ENCODE measurements around the gene METAP2.

- PRO-cap = no peak
- RAMPAGE, long total RNA, 4 experiments = no peak in any of the 4 experiments
These were observed 106.2 kb downstream of the PLXNC1 start for GRCh38 chr12:94254403-94255230.

GRCh38 chr12:94560552-94561472, 89.5 kb downstream of the TMCC3 start:
- PRO-cap = bidirectional peak, plus-strand start at chr12:94561119, minus-strand start at chr12:94560980
- RAMPAGE, long total RNA, 4 experiments = no peak in any of the 4 experiments

- PRO-cap = no peak
- RAMPAGE, long total RNA, 4 experiments = no peak in any of the 4 experiments
These were observed 36.2 kb downstream of the TMCC3 start for GRCh38 chr12:94614248-94614538.

- PRO-cap = unidirectional peak, minus-strand start at chr12:94621890
- RAMPAGE, long total RNA, 4 experiments = no peak in any of the 4 experiments
These were observed 28.7 kb downstream of the TMCC3 start for GRCh38 chr12:94621649-94622159.

- PRO-cap = unidirectional peak, minus-strand start at chr12:94816029
- RAMPAGE, long total RNA, 4 experiments = no peak in any of the 4 experiments
These were observed 165.5 kb upstream of the TMCC3 start for GRCh38 chr12:94815834-94816321.

DNA sequence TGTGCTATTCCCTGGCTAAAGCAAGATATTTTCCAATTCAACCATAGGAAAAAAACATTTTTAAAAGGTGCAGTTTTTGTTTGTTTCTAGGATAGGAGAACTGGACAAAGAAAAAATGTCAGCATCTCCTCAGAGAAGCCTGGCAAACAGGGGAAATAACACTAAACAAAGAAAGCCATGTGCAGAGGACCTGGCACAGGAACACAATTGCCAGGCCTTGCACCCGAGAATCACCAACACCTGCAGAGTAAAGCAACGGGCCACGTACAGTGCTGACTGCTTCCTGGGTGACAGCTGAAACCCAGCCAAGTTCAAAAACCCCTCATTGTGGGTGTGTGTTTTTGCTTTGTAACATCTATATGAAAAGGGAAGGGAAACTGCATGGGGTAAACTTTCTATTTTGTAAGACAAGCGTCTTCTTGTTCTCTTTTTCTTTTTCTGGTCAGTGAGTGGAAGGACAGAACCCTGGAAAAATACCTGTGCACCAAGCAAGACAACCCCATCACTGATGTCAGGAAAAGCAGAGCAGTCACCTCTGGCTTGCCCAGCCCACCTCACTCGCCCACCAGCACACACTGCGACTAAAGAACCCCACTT, 172.5 kb downstream of the NDUFA12 start:
- PRO-cap = no peak
- RAMPAGE, long total RNA, 4 experiments = no peak in any of the 4 experiments

DNA sequence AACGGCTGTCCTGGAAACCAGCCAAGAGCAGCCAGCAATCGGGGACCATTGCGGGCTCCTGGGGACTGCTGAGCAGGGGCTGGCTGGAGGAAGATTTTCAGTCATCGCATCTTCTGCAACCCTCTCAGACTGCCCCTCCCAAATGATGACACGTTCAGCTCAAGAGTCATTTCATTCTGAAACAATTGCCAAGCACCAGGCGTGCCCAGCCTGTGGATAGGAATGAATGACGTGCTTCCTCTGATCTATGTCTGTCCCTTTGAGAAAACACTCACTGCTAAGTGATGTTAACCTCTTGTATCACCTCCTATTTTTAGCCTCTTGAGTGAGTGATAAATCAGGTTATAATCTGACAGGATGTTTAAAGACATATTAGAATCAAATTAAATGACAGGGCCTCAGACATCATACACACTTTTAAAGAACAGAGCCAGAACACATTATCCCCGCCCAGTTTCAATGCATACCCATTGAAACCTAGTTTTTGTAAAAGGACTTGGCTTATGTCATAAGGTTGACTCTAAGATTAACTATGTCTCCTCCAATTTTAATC, 62.0 kb downstream of the NDUFA12 start:
- PRO-cap = no peak
- RAMPAGE, long total RNA, 4 experiments = no peak in any of the 4 experiments

GRCh38 chr12:94952303-94952676, 51.2 kb downstream of the NDUFA12 start:
- PRO-cap = no peak
- RAMPAGE, long total RNA, 4 experiments = no peak in any of the 4 experiments

DNA sequence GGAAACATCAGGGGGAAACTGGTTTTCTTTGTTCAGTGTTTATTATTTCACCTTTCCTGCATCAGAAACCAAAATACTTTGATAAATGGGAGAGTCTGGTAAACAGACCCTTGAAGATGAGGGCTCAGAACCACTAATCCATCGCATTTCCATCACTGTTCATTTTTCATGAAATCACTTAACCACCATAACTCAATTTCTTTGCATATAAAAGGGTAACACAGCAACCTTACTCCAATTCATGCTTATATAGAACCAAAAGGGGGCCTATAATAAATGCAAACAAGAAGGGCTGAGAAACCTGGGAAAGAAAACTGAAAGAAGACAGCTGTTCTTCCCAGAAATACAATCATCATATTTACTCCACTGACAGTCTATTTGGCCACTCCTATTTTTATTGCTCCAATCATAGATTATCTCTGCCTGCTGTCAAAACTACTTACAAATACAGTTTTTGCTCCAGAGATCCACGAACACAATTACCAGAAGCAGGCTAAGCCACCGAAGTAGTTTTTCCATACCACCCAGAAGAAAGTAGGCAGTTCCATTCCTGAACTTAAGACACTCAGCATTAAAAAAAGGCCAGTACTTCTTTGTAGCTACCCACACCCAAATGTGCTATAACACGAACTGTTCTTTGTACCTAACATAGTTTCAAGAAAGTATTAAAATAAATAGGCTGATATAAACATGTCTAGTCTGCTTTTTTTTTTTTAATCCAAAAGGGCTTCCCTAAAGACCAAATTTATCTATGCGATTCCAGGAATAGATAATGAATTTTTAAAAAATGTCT, 16.8 kb downstream of the FGD6 start:
- PRO-cap = bidirectional peak, plus-strand start at position 462 of the sequence, minus-strand start at position 316 of the sequence
- RAMPAGE, long total RNA, 4 experiments = start-site peak on the minus strand in 1 of 4 experiments, centred at position 531 of the sequence, 15 reads per replicate

GRCh38 chr12:95205673-95205887, 11.7 kb downstream of the FGD6 start:
- PRO-cap = no peak
- RAMPAGE, long total RNA, 4 experiments = no peak in any of the 4 experiments

- PRO-cap = no peak
- RAMPAGE, long total RNA, 4 experiments = no peak in any of the 4 experiments
These were observed 19.2 kb upstream of the METAP2 start for GRCh38 chr12:95454756-95455165.

DNA sequence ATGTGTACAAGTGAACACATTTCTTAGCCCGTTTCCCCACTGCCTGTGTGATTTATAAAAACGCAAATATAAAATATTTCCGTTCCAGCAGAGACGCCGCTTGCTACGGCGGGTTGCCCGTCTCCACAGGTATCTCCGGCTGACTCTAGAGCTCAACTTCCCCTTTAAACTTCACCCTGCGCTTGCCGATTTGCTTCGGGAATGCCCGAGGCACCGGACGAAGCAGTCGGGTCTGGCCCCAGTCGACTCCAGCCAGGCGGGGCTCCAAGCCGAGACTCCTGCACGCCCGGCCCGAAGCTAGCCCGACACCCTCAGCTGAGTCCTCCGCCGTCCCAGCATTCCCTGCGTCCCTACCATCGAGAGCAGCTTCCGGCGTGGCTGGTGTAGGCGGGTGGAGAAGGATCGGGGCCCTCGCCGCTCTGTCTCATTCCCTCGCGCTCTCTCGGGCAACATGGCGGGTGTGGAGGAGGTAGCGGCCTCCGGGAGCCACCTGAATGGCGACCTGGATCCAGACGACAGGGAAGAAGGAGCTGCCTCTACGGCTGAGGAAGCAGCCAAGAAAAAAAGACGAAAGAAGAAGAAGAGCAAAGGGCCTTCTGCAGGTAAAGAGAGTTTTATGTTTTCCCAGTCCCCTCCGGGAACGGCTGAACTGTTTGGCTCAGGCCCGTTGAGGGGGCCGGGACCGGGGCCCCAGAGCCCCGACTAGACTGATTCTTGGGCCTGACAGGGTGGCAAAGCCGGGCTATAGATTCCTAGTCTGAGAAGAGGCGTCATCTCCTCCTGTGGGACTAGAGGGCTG, at the start of gene METAP2:
TSS of gene METAP2 (plus strand) at position 424 of the 799 bp plus-strand sequence.
- PRO-cap = bidirectional peak, plus-strand start at position 427 of the sequence, minus-strand start at position 277 of the sequence
- RAMPAGE, long total RNA, 4 experiments = start-site peak on the plus strand in 4 of 4 experiments, centred at positions 418 to 450 of the sequence, 126 to 3,192 reads per replicate

- PRO-cap = no peak
- RAMPAGE, long total RNA, 4 experiments = no peak in any of the 4 experiments
These were observed 18.6 kb downstream of the USP44 start for GRCh38 chr12:95532658-95533098.

- PRO-cap = no peak
- RAMPAGE, long total RNA, 4 experiments = no peak in any of the 4 experiments
These were observed 22.7 kb upstream of the USP44 start for GRCh38 chr12:95573698-95574628.

- PRO-cap = no peak
- RAMPAGE, long total RNA, 4 experiments = no peak in any of the 4 experiments
These were observed 114.5 kb upstream of the USP44 start for GRCh38 chr12:95665772-95666197.

DNA sequence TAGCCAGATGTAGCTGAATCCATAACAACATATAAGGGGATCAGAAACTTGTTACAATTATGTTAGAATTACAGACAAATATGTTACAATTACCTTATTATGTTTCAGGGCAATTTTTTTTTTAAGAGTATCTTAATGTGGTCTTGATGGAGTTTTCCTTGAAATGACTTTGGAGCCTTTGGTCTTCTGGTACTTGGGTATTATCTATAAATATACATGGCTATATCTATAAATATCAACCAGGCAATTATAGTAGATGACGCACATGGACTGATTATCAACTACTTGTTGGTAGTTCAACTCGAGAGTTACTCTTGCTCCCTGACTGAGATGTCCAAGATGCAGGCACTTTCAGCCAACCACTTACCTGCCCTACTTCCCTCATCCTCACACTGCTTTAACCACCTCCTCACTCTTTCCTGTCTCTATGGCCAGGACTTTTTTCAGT, 85.5 kb downstream of the NTN4 start:
- PRO-cap = no peak
- RAMPAGE, long total RNA, 4 experiments = no peak in any of the 4 experiments

DNA sequence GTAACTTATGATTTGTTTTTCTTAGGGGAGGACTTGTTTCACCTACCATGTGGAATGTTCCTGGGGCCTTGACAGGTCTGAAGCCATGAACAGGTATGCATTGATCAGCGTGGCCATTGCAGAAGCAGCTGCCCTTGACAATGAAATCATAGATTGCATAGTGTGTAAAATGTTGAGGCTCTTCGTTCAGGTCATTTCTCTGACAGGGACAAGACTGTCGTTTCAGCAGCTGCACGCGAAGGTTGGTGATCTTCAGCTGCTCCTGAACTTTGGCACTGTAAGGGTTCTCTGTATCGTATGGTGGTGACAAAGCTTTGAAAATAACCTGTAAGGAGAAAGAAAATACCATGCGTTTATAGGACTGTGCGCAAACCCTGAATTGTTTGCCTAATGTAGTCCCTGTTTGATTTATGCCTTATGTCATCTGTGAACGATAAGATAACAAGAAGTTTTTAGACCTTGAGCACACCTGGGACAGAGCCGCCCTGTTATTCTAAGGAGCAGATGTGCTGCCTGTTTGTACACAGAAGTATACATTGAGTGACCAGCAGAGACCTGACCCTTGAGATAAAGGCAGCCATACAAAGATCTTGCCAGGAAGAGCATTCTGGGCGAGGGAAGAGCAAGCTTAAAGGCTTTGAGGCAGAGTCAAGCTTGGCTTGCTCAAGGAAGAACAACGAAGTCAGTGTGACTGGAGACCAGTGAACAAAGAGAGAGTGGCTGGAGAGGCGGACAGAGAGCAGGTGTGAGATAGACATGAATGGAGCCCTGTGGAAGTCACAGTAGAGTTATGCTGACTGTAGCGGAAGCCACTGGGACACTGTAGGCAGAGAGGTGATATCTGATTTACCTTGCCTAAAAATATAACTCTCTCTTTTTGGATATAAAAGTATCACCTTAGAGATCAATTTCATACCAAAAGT, 52.5 kb downstream of the NTN4 start:
- PRO-cap = unidirectional peak, plus-strand start at position 708 of the sequence
- RAMPAGE, long total RNA, 4 experiments = no peak in any of the 4 experiments

- PRO-cap = no peak
- RAMPAGE, long total RNA, 4 experiments = no peak in any of the 4 experiments
These were observed 836 bp downstream of the LTA4H start for GRCh38 chr12:96034507-96034995.

- PRO-cap = no peak
- RAMPAGE, long total RNA, 4 experiments = no peak in any of the 4 experiments
These were observed 35.4 kb upstream of the LTA4H start for GRCh38 chr12:96070529-96071404.

DNA sequence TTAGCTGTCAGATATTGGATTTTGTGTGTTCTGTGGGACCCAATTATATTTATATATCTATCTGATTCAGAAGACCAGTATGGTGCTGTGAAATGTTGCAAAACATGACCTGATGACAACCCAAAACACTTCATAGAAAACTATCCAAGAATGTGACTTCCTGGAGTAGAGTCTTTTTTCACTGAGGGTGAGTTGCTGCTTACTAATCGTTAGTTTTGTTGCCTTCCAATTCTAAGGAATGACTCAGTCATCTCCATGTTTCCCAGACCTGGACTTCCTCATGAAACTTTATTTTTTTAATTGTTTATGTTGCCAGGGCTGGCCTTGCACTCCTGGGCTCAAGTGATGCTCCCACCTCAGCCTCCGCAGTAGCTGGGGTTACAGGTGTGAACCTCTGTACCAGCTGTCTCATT, 3.8 kb downstream of the ELK3 start:
- PRO-cap = bidirectional peak, plus-strand start at position 173 of the sequence, minus-strand start at position 132 of the sequence
- RAMPAGE, long total RNA, 4 experiments = no peak in any of the 4 experiments